Penis (tissue), 1 donor: Measurements from ENCODE around the genes ZMYM5 and GJA3.

- PRO-cap: no peak
Measured at GRCh38 chr13:19344588-19345423, 163.2 kb upstream of the TUBA3C start.

DNA sequence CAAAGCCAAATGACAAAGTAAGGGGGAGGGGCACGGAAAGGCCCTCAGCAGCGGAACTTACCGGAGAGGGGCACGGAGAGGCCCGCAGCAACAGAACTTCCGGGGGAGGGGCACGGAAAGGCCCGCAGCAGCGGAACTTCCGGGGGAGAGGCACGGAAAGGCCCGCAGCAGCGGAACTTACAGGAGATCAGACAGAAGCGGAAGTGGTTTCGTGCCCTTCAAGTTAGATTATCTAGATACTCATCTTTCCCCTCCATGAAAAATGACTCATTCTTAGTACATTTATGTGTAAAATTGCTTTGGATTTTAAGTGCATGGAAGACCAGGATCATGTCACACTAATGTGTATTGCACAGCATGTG lies 25.6 kb upstream of the TPTE2 start:
- PRO-cap: no peak

GRCh38 chr13:19634404-19634699 lies 893 bp downstream of the MPHOSPH8 start:
- PRO-cap: no peak

DNA sequence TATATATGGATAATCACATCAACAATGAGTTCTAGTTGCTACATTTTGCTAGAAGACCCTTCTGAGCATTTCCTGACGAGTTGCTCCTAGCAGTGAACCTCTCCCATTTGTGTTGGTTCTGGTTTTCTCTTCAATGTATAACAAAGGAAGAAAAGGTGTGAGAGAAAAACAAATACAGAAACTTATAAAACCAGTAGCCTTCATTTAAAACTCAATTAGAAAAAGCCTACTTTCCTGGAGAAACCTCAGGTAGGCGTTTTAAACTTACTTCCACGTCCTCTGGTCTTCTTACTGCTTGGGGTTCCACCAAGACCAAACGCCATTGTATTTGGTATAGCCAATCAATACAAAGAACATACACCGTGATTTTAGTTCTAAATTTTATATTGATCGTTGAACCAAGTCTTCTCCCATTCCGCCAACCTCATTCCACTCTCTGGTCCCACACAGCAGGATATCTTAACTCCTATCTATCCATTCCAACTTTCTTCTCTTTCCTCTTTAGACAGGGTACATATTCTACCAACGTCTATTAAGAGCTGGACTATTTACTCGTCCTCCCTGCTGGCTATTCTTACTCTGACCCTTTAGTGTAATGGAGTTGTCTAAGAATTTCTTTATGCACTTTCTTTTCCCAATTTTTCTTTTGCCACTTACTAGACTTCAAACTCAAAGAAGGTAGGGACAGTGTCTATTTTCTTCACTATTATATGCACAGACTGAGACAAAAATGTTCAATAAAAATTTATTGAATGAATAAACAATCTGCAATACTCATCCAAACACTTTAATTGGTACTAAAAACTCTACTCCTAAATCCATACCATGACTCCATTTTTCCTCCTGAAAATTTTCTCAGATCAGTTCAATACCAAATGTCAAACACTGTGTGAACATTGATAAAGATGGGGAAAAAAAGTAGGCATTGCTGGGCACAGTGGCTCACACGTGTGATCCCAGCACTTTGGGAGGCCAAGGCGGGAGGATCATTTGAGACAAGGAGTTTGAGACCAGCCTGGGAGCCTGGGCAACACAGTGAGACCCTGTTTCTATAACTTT lies 57.2 kb downstream of the MPHOSPH8 start:
- PRO-cap: no peak

GRCh38 chr13:19695427-19695952 lies 62.0 kb downstream of the MPHOSPH8 start:
- PRO-cap: no peak

- PRO-cap: bidirectional peak, plus-strand start at chr13:19863291, minus-strand start at chr13:19863134; bidirectional peak, plus-strand start at chr13:19863840, minus-strand start at chr13:19863519
Measured at GRCh38 chr13:19863190-19863733, at the start of gene ZMYM5. Gene ZMYM5 (minus strand): TSS chr13:19863649.

DNA sequence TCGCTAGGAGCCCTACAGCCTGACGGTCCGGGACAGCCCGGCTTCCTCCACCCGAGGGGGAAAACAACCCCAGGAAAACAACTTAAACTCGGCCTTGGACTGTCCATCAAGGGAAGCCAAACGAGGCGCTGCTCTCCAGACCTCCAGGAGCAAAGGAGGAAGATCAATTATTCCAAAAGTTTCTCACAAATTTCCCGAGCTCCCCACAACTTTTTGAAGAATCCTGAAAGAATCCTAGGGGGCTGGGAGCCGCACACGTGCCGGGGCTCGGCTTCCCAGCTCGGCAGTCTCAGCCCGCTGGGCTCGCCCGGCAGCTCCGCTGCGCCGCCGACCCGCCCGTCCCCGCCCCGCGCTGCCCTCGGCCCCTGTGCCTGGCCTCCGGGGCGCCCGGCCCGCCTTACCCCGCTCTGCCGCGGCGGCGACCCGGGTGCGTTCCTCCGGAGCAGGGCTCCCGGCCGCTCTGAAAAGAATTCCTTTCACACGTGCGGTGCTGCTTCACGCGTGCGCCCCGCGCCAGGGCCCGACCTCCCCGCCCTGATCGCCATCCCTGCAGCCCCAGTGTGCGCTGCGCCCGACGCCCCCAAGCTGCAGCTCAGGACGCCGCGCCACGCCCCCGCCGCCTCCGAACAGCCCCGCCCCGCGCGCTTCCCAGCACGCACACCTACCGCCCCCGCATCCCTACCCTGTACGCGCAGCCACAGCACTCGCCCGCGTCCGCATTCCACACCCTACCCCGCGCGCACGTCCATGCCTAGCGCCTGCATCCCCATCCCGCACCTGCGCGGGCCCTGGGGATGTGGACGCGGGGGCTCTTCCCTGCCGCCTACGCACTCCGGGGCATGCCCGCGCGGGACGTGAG lies at the start of gene GJA3:
GJA3 (minus strand) TSS at position 564 of the 859 bp plus-strand sequence.
- PRO-cap: no peak

DNA sequence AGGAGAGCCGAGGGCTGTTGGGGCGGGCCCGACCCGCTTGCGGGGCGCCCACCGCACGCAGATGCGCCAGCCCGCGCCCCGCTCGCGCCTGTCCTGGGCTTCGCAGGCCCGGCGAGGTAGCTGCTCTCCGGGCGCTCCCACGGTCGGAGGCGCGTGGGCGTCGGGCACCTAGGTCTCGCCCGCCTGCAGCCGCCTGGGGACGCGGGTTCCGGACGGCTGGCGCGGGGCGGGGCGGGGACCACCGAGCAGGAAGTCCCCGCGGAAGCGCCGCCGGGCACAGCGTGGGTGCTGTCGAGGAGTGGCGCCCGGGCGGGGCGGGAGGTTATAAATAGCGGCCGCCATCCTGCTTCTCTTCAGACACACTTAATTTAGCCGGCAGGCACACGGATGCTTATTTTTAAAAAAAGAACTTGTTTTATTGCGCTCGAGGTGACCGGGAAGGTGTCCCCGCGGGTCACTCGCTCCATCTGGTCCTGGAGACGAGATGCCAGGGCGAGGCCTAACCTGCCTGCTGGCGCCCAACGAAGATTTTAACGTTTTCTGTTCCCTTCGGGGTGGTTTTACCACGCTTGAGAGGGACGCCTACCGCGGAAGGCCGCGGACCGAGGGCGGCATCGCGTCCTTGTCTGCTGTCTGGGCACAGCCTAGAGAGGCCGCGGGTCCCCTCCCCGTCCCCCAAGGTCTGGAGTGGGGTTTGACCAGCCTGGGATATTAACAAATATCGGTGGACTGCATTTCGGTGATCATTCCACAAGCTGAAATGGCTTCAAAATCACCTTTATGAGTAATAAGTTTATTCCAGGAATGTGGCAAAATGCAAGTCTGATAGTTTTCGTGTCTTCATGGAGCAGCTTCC lies 724 bp upstream of the GJA3 start:
- PRO-cap: no peak

DNA sequence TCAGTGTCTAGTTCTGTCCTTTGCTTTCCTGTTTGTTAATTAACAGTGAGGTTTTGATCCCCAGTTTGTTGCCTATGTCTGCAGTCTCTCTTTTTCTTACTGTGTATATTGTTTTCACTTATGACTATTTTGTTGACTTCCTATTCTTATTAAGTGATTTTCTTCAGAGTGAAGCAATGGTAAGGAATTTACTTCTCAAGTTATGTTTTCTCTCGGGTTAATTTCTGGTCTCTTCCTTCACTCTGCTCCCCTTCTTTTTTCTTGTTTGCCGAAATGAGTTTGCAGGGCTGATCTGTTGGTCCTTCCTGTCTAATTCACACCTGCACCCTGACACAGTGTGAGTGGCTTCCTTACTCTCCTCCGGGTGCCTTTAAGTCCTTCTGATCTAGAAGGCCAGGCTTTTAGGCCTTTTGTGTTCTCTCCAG lies 105.0 kb upstream of the GJB6 start:
- PRO-cap: no peak

DNA sequence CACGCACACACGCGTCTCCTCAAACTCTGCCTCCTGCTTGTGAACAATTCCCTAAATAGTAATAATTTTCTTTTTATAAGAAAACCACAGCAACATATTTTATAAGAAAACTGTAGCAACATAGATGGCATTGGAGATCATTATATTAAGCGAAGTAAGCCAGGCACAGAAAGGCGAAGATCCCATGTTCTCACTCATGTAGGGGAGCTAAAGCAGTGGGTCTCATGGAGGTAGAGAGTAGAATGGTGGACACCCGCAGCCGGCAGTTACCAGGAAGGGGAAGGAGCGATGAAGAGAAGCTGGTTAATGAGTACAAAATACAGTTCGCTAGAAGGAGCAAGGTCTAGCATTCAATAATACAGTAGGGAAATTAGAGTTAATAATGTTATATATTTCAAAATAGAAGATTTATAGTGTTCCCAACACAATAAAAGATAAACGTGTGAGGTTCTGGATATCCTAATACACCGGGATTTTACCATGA lies 42.8 kb downstream of the CRYL1 start:
- PRO-cap: no peak

- PRO-cap: no peak
Measured at GRCh38 chr13:20503624-20504237, 21.9 kb downstream of the CRYL1 start.

DNA sequence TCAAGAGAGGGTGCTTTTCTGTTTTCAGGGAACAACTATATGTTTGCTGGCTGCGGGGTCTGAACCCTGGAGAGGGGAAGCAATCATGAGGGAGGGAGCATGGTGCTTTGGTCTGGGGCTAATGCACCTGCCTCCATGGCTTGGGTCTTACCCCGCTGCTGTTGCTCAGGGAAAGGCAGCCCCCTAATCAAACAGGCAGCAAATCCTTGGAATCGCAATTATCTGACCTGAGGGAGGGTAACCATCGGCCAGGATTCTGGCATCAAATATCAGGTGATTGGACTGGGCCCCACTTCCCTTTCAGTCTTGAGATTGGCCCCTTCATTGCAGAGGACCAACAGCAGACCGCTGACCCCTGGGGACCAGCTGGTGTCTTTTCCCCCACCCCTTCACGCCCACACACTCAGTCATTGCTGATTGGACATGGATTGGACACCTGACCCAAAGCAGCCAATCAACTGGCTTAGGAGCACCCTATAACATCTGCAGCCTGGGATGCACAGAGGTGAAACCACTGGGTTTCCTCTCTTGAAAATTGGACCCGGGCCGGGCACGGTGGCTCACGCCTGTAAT lies 5.3 kb downstream of the CRYL1 start:
- PRO-cap: no peak

DNA sequence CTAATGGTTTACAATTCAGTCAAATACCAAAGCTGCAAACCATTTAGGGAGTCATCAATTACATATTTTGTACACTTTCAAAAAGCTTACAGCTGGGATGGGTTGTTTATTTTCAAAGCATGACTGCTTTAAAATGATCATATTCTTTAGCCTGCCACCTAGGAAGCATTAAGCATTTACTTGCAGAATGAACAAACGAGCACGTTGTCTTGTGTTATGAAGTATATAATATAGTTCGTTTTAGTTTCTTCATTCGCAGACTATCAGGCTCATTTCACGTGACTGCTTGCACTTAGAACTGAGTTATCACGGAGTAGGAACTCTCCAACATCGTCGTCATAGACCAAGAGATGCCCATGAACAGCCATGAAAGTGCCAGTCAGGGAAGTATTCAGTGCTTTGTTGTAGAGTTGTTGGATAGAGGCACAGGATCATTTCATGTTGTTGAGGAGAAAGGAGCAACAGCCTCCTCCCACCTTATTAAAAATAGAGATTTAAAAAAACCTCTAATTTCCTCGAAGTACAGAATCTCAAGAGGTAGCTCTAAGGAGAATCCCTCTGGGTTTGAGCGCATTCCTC lies 1.0 kb upstream of the IL17D start:
- PRO-cap: no peak

DNA sequence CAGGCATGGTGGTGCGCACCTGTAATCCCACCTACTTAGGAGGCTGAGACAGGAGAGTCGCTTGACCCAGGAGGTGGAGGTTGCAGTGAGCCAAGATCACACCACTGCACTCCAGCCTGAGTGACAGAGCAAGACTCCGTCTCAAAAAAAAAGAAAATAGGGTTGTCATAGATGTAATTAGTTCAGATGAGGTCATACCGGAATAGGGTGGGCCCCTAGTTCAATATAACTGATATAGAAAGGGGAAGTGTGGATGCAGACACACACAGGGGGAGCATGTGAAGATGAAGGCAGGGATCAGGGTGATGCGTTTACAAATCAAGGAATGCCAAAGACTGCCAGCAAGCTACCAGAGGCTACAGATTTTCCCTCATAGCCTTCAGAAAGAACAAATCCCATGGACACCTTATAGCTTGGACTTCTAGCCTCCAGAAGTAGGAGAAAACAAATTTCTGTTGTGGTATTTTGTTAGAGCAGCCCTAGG lies 24.3 kb upstream of the EEF1AKMT1 start:
- PRO-cap: no peak

GRCh38 chr13:20945944-20946516 lies 43.5 kb upstream of the XPO4 start:
- PRO-cap: no peak

GRCh38 chr13:21014447-21015244 lies 46.7 kb downstream of the LATS2 start:
- PRO-cap: no peak

GRCh38 chr13:21016676-21017214 lies 44.6 kb downstream of the LATS2 start:
- PRO-cap: no peak

GRCh38 chr13:21069597-21070081 lies 8.3 kb upstream of the LATS2 start:
- PRO-cap: no peak

DNA sequence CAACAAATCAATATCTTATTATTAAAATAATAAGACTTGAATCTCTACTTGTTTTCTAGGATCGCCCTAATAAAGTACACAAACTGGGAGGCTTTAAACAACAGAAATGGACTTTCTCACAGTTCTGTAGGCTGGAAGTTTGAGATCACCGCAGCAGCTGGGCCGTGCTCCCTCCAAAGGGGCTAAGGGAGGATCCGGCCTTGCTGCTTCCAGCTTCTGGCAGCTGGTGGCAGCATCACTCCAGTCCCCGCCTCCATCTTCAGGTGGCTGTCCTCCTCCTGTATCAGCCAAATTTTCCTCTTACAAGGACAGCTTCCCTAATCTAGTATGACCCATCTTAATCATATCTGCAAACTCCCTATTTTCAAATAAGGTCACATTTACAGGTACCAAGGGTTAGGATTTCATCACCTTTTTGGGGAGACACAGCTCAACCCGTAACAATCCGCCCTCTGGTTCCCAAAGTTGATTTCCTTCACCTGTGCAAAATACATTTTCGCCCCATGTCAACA lies 120.6 kb downstream of the MRPL57 start:
- PRO-cap: no peak

- PRO-cap: no peak
Measured at GRCh38 chr13:21326085-21326799, 132.9 kb downstream of the ZDHHC20 start.